Colic lymph node (tissue), 1 donor: ENCODE data around the gene SYN1.

GRCh38 chrX:45005886-45006470, 133.0 kb downstream of the KDM6A start:
- PRO-cap: no peak

DNA sequence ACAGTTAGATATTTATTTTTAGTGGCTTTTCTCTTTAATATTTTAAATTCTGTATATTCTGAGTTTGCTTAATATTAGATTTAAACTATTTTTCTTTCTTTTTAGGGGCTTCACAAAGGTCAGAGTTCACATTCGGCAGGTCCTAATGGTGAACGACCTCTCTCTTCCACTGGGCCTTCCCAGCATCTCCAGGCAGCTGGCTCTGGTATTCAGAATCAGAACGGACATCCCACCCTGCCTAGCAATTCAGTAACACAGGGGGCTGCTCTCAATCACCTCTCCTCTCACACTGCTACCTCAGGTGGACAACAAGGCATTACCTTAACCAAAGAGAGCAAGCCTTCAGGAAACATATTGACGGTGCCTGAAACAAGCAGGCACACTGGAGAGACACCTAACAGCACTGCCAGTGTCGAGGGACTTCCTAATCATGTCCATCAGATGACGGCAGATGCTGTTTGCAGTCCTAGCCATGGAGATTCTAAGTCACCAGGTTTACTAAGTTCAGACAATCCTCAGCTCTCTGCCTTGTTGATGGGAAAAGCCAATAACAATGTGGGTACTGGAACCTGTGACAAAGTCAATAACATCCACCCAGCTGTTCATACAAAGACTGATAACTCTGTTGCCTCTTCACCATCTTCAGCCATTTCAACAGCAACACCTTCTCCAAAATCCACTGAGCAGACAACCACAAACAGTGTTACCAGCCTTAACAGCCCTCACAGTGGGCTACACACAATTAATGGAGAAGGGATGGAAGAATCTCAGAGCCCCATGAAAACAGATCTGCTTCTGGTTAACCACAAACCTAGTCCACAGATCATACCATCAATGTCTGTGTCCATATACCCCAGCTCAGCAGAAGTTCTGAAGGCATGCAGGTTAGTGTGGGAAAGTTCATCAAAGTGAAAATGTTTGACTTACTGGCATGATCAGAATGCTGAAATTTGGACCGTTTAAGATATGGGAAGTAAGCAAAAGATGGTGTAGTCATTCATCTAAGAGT, 130.9 kb downstream of the DIPK2B start:
- PRO-cap: no peak

DNA sequence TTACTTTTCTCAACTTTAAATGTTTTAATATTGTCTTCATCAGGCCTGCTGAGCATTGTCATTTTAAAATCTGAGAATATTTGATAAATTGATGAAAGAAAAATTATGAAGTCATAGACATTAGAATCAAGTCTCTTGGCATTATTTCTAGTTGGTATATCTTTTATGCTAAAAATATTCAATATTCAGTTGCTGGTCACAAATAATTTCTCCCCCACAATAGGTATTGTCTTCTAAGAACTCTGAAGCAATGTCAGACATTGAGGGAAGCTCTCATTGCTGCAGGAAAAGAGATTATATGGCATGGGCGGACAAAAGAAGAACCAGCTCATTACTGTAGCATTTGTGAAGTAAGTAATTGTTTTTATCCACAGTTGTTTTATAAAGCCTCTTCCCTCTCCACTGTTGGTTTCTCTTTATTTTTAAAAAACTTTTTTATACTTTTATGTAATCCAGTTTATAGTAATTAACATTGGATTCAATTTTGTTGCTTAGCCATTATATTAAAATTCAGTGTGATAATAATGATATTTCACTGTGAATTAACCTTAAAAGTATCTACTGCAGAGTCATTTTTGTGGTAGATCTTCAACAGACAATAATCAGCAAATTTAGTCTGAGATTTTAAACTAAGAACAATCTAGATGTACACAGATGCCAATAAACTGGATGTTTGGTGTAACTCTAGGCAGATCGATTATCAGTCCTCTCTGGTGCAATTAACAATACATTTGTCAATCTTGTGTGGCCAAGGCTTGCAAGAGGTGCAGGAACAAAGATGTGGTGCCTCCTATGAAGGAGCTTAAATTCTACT, 93.3 kb downstream of the DIPK2B start:
- PRO-cap: no peak

GRCh38 chrX:45774738-45775548, 574.3 kb upstream of the DIPK2B start:
- PRO-cap: no peak

DNA sequence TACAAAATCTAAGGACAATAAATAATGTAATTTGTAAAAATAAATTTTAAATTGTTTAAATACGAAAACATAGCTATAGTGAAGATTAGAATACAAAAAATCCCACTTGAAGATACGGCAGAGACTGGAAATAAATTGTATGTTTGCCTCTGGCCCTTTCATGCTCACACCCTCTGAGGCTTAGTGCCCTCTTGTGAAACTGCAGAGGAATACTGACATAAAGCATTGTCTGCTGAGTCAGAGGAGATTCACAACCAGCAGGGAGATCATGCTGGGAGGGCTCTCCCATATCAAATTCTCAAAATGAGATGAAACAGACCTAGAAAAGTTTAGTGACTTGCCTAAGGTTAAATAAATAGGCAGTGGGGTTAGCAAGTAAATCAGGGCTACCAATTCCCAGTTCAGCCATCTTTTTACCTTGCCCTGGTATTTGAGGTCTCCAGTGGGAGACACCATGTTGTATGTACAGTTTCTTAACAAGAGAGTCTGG, 581.2 kb upstream of the DIPK2B start:
- PRO-cap: no peak

- PRO-cap: no peak
Measured at GRCh38 chrX:45788737-45789512, 588.2 kb upstream of the DIPK2B start.

- PRO-cap: no peak
Measured at GRCh38 chrX:45850579-45851073, 596.5 kb upstream of the KRBOX4 start.

GRCh38 chrX:46791826-46792388, 33.0 kb upstream of the SLC9A7 start:
- PRO-cap: no peak

DNA sequence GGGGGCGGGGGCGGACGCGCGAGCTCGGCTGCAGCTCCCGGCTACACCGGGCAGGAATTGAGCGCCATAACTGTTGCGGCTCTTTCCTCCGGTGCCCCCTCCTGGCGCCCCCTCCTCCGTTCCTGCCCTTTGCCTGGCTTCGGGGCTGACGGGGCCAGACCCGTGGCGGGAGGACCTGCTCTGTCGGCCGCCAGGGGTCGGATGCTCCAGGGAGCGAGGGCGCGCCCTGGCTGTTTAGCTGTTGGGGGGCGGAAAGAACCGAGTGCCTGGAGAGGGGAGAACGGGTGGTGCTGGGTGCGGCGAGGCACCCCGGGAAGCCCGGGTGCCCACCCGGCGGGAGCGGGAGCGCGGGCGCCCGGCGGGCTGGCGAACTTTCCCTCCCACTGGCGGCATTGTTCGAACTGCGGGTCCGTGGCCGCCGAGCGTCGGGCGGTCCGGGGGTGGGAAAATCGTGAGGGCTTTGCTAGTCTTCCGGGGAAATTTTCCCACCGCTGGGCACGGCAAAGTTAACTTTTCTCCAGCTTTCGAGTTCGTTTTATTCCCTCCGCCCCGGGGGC, 845 bp downstream of the JADE3 start:
- PRO-cap: bidirectional peak, plus-strand start at position 261 of the sequence, minus-strand start at position 203 of the sequence; bidirectional peak, plus-strand start at position 392 of the sequence, minus-strand start at position 385 of the sequence

DNA sequence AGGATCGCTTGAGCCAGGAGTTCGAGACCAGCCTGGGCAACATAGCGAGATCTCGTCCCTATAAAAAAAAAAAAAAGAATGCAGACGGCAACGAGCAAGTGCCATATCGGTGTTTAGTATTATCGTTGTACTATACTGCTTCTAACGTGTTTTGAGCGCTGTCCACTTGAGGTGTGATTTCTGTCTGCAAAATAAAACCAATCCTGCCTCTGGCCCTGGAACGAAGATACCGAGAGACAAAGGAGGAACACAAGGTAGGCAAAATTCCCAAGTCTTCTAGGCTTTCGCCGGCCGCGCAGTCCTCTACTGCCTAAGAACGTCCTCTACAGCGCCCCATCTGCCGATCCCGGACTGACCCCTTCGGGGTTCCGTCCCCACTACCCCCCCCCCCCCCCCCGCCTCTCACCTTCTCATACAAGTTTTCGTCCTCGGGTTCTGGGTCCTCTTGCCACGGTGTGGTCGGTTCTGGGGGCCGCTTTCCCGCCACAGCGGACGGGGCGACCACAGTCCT, 380 bp downstream of the NDUFB11 start:
- PRO-cap: bidirectional peak, plus-strand start at position 417 of the sequence, minus-strand start at position 308 of the sequence

- PRO-cap: no peak
Measured at GRCh38 chrX:47200352-47201045, 6.9 kb downstream of the UBA1 start.

- PRO-cap: no peak
Measured at GRCh38 chrX:47209883-47210306, 8.6 kb upstream of the CDK16 start.

GRCh38 chrX:47220156-47221097, 1.9 kb downstream of the CDK16 start:
- PRO-cap: no peak

- PRO-cap: no peak
Measured at GRCh38 chrX:47223313-47223867, 4.9 kb downstream of the CDK16 start.

- PRO-cap: no peak
Measured at GRCh38 chrX:47235589-47235933, 2.8 kb downstream of the USP11 start.

DNA sequence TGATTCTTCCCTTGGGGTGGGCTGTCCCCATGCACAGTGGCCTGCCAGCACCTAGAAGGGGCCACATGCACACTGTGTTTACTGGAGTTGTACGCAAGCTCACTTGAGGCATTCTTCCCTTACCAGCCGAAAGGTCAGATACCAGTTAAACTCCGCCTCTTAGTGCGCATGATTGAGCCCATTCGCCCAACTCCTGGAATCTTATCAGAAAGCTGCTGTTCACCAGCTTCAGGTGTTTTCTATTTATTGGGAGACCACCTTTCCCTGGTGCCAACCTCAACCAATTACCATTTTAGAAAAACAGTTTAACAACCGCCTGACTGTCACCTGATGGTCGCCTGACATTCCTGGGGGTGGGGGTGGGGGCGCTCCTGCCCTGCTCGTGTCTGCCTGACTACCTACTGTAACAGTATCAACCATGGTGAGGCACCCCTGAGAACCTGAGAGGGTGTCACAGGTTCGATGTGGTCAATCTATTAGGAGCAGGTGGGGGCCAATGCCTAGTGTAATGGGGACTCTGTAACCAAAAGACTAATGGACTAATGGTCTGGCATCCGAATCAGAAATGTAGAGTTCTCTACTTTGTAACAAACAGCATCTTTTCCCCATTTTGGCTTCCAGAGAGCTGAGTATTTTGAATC, 58.4 kb upstream of the ZNF157 start:
- PRO-cap: no peak

GRCh38 chrX:47562338-47563585, 1.8 kb downstream of the ARAF start:
- PRO-cap: no peak

DNA sequence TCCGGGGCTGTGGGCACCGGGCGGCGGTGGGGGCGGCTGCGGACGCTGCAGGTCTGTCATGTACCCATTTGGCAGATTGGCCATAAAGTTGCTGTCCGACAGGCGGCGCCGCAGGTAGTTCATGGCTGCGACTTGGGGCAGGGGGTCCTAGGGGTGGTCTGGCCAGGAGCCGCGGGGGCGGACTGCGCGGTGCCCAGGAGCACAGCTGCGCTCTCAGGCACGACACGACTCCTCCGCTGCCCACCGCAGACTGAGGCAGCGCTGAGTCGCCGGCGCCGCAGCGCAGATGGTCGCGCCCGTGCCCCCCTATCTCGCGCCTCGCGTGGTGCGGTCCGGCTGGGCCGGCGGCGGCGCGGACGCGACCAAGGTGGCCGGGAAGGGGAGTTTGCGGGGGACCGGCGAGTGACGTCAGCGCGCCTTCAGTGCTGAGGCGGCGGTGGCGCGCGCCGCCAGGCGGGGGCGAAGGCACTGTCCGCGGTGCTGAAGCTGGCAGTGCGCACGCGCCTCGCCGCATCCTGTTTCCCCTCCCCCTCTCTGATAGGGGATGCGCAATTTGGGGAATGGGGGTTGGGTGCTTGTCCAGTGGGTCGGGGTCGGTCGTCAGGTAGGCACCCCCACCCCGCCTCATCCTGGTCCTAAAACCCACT, at the start of gene SYN1:
TSS of gene SYN1 (minus strand) at position 252 of the 647 bp plus-strand sequence.
- PRO-cap: unidirectional peak, minus-strand start at position 252 of the sequence

GRCh38 chrX:47645248-47646128, 4.9 kb downstream of the ELK1 start:
- PRO-cap: no peak

DNA sequence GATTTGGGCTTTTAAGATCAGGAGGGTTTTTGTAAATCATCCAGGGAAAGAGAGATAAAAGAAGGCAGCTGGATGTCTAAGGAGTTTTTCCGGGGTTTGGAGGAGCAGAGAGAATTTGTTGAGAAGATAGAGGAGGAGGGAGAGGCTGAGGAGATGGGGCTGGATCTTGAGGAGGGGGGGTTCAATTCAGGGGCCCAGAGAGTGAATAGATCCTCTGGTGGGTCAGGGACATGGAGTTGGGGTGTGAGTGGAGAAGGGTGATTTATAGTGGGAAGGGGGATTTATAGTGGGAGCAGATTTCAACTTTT, 48.7 kb upstream of the UXT start:
- PRO-cap: no peak